ENCODE measurements around a stretch of chr5.

DNA sequence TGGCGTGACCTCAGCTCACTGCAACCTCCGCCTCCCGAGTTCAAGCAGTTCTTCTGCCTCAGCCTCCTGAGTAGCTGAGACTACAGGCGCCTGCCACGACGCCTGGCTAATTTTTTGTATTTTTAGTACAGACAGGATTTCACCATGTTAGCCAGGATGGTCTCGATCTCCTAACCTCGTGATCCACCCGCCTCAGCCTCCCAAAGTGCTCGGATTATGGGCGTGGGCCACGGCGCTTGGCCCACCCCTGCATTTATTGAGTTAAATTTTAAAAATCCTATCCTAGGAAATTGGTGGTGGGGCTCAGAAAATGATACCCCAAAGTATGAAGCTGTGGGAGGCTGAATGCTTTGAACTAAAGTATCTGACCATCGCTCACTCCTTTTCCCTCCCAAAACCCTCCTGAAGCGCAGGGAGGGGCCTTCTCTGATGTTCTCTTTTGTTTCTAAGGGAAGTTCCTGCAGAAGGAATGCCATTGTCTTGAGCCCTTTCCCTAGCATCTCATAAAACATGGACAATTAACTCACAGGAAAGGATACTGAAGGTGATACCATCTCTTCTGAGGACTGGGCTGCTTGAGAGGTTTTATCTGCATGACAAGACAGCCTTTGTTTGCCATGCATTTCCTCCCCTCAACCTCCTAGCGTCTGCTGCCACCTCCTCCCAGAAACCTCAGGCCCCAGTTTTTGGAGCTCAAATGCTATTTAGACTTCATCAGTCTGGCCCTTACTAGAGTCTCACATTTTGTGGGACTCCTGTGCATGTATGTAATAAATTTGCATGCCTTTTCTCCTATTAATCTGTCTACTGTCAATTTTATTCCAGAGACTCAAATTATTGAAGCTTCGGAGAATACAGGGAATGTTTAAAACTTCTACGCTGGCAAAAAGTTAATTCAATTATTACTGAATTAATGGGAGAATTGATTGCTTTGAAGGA is 4.3 kb upstream of the RMND5B start:
- RRBS: no CpG with 5 or more reads among the region's 18 CpGs

DNA sequence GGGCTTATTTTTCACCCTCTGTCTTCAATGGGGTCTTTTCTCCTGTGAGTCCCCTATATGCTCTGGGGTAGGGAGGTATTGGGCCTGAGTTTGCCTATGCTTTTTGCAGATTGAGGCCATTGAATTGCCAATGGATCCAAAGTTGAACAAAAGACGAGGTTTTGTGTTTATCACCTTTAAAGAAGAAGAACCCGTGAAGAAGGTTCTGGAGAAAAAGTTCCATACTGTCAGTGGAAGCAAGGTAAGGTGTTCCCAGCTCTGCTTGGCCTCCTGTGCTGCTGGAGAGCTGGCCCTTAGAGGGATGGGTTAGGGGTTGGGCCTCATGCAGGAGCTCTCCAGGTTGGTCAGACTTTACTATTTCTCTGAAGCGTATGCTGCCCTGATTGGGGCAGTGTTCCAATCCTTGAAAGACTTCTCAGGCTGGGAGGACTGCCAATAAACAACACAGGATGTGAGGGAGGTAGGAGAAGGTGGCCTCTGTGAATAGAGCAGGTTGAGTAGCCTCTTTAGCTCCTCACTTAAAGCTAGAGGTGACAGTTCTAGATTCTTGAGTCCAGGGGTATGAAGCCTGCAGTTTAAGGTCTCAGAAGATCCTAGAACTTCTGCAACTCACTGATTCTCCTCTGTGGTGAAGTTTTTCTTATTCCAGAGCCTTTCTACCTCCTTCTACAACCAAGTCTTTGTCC is 2.8 kb downstream of the HNRNPAB start:
- RRBS: no CpG with 5 or more reads among the region's 3 CpGs

DNA sequence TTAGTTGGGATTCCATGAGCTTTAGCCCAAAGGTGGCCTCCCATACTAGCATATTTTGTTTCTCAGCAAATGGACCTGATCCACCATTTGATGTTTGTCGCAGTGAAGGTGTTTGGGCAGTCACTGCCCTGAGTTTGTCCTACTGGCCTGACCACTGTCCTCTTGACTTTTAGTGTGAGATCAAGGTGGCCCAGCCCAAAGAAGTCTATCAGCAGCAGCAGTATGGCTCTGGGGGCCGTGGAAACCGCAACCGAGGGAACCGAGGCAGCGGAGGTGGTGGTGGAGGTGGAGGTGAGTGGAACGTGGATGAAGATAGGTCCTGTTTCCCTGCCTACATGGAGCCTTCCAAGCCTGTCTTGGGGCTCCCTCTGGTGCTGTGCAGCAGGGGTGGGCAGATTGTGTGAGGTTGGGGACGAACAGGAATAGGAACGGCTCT is 4.8 kb downstream of the HNRNPAB start:
- RRBS: no CpG with 5 or more reads among the region's 9 CpGs

- RRBS: no CpG with 5 or more reads among the region's 14 CpGs
Measured at GRCh38 chr5:178209593-178210338, 5.4 kb downstream of the HNRNPAB start.

- RRBS: no CpG with 5 or more reads among the region's 11 CpGs
Measured at GRCh38 chr5:178211000-178212152, 7.0 kb downstream of the HNRNPAB start.

DNA sequence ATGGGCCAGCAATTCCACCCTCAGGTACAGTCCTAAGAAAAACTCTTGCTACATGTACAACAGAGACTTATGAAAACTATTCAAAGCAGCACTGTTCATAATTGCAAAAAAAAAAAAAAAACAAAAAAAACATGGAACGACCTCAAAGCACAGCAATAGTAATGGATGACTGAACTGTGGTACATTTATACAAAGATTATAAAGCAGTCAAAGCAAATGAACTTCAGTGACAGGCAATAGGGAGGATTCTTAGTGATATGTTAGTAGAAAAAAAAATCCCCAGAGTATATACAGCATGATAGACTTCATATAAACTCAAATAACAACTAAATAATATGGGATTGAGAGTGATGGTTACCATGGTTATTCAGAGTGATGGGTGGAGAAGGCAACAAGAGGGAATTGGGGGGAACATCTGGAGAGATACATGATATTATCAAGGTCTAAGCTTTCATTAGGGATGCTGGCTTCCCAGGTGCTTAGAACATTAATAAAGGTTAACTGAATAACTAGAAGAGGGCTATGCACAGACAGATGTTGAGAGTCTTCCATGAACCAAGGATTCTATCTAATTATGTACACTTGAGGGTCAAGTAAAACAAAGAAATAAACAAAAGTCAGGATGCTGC is 11.9 kb downstream of the PHYKPL start:
- RRBS: no CpG with 5 or more reads among the region's 1 CpG

DNA sequence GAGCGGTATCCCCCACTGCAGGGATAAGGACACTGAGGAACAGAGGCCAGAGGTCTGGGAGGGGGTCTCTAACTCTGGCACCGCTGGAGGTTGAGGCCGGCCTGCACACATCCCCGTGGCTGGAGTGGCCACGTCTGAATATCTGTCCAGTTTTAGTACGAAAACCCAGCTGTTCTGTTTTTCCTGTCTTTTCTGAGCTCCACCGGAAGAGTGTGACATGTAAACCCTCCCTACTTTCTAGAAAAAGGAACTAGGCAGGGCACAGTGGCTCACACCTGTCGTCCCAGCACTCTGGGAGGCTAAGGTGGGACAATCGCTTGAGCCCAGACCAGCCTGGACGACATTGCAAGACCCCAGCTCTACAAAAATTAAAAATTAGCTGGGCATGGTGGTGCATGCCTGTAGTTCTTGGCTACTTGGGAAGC is 8.1 kb upstream of the PHYKPL start:
- RRBS: no CpG with 5 or more reads among the region's 10 CpGs

DNA sequence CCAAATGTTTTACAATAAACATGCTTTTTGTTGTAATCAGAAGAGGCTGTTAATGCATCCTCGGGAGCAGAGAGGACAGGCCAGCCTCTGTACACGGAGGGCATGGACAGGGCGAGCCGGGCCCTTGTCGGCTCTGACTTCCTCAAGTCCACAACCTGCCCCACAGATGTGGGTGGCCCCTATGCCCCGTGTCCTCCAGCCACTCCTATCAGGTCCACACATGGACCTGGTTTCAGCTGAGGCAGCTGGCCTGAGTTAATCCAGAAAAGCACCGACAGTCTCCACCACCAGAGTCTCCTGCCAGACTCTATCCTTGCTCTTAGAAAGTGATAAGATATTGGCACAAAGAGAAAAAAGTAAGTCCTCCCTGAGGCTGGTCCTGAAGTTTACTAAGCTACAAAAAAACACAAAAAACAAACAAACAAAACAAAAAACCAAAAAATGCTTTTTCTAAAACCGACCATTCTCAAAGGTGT is 52.4 kb upstream of the PHYKPL start:
- RRBS: no CpG with 5 or more reads among the region's 8 CpGs

GRCh38 chr5:178591099-178591392 is 853 bp upstream of the COL23A1 start:
- RRBS: no CpG with 5 or more reads among the region's 3 CpGs

DNA sequence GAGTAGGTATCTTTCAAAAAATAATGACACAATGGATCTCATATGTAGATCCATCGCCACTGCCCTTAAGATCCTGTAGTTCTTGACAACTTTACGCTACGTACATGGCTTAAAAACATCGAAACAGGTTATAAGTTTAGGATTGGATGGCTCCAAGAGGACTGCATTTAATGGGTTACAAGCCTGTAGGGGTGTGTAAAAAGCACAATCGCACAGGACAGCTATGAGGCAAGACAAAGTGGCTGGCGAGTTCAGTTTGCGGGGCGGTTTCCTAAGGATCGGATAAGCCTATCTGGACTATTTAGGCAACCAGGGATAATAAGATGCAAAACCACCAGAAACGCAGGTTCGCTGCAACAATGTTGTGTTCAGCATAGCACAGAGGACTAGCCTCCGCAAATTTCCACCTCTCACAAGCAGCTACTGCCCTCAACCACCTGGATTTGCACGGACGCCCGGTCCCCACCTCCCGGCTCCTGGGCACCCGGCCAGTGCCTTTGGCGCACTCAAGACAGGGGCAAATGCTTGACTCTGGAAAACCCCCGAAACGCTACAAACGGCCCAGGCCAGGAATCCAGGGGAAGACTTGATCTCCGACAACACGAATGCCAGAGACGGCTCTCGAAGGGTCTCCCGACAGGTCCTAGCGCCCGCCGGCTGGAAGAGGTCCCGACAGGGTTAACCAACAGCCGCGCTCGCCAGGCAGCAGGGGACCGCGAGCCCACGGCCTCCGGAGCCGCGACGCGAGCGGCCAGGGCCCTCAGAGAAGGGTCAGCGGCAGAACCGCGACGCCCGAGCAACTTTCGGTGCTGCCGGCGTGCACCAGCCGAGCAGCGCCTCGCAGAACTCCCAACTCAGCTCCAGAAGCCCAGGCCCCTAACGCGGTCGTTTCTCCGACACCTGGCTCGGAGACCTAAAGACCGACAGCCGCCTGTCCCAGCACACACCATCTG is 590 bp downstream of the CLK4 start:
- RRBS: 1% methylated on average over 17 of the region's 60 CpGs

DNA sequence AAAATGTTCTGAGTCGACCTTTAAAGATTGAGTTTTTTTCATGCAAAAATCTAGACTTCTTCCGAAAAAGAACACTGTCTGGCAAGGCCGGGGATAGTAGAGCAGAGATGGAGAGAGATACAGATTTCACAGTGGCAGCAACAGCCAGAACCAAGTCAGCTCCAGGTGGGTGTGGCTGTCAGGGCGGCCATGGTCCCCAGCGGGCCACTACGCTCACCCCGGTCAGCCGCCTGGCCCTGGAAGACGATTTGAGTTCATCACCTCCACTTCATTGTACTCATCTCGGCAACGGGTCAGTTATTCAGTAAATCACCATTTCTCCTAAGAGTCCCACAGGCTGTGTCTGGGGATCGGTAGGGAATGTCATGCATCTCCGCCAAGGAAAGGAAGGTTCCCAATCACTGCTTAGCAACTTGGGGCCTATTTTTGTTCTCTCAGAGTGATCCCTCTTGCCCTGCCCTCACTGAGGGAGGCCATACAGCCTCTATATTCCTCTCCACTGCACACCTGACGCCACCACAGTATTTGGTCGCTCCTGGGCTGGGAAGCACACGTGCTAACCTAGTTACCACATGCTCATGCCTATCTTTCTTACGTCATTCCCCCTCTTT is 53.1 kb downstream of the ZNF354C start:
- RRBS: no CpG with 5 or more reads among the region's 17 CpGs

DNA sequence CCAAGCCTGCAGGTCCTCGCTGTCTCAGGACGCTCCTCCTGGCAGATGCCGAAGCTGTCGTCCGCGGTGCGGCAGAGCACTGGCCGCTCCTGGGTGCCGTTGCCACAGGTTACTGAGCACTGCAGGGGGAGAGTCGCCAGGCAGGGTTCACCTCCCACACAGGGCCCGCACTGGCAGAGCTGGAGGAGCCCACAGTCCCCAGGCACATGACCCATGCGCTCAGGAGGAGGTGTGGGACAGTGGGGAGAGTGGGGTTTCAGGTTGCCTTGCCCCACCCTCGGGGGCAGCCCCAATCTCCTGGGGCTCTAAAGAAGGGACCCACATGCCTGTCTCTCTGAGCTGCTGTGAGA is 62.5 kb downstream of the ZNF354C start:
- RRBS: no CpG with 5 or more reads among the region's 13 CpGs

DNA sequence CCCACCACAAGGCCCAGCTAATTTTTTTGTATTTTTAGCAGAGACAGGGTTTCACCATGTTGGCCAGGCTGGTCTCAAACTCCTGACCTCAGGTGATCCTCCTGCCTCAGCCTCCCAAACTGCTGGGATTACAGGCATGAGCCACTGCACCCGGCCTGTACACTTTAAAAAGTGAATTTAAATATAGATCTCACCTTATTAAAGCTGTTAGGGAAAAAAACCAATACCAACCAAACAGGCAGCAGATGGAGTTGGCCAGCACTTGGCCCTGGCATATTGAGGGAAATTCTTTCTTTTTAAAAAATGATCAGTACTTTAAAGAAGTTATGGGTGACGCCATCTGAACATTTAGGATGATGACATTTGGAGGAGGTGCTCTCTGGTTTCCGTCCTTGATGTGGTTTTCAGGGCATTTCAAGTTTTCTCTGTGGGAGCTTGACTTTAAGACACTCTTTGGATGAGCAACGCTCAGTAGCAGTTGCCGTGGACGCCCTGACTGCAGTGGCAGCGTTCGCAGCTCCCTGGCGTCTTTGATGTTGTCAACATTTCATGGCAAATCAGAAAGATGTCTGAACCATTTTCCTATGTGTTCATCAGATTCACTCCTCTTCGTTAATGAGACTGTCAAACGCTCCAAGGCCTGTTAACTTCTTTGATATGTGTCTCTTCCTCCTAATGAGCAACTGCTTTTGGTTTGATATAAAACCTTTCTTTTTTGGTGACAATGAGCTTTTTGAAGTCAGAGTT is 86.0 kb downstream of the ZNF354C start:
- RRBS: no CpG with 5 or more reads among the region's 11 CpGs

DNA sequence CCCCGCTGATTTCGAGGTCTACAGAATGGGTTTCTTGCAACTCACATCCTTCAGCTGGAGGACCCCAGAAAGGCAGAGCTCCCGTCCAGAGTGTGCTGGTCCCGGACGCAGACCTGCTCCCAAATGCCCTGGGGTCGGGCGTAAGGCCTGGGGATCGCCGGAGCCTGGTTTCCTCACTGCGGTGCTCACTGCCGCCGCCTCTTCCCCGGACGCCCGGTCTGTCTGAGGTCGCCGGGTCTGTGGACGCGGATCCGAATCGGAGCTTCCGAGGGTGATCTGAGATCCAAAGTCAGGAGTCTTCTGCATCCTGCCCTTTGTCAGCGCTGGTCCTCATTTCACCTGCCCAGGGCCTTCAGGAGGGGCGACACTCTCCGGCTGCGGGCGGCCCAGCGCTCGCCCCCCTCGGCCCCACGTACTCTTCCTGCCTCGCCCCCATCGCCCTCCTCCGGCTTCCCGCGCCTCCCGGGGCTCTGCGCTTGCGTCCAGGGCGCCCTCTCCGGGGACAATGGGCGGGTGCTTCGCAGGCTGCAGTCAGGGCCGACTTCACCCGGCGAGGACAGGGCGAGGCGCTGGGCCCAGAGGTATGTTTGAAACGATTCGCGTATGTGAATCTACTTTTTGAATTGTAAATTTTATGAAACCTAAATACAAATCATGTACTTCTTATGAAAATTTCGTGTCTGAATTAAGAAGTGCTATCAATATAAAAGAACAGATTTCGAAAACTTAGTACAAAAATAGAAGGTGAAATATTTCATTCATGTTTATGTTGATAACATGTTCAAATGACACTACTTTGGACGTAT is 19.8 kb upstream of the RUFY1 start:
- RRBS: 7% methylated on average over 24 of the region's 54 CpGs

- RRBS: no CpG with 5 or more reads among the region's 8 CpGs
Measured at GRCh38 chr5:179572442-179572865, 22.1 kb downstream of the RUFY1 start.

GRCh38 chr5:179618513-179618893 is 5.0 kb downstream of the HNRNPH1 start:
- RRBS: no CpG with 5 or more reads among the region's 2 CpGs

- RRBS: no CpG with 5 or more reads among the region's 15 CpGs
Measured at GRCh38 chr5:179621157-179622143, 2.0 kb downstream of the HNRNPH1 start.

DNA sequence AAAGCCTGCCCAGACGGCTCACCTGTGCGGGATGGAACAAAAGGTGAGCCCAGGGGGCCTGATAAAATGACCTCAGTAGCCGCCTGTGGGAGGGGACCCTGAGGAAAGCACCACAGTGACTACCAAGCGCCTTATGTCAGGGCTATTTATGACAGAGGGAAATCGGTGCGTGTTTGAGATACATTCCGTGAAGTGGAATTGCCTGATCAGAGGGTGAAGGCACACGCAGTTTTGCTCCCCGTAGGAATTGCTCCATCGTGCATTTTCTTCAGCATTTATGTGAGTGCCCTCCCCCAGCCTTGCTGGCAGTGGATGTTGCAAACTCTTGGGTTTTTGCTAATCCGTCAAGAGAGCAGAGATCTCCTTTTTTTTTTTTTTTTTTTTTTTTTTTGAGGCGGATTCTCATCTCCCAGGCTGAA is 22.4 kb downstream of the CBY3 start:
- RRBS: no CpG with 5 or more reads among the region's 12 CpGs

DNA sequence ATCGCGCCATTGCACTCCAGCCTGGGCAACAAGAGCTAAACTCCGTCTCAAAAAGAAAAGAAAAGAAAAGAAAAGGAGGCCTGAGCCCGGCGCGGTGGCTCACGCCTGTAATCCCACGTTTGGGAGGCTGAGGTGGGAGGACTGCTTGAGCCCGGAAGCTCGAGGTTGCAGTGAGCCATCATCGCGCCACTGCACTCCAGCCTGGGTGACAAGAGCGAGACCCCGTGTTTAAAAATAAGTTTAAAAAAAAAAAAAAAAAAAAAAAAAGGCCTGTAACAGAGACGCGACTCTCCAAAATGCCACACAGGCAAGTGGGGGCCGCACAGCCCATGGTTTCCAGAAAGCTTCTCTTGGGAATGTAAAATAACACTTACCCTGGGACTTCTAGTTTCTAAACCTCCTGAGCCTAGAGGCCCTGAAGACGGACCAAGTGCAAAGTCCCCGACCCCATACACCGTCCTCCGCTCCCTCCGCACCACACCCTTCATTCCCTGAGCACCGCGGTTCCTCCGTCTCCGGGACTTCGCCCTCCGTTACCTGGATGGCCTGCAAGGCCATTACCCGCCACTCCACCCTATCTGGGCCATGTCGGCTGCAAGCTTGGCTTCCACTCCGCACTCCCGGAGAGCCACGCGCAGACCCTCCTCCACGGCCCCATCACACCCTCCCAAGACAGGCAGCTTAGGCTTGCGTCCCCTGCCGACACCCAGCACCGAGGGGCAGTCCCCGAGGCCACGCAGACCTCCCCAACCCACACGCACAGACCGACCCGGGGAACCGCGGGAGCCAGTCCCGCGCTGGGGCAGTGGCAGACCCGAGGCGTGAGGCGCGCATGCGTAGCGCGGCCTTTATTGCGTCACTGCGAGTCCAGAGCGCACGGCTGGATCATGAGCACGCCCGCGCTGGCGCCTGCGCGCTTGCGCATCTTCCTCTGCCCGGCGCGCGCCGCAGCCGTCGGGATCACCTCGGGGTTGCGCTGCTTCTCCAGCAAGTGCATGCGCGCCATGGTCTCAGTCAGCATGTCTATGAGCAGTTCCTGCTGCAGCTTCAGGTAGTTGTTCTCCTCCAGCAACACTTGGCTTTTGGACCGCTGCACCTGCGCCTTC is 2.8 kb downstream of the CBY3 start:
- RRBS: 32% methylated on average over 11 of the region's 78 CpGs

DNA sequence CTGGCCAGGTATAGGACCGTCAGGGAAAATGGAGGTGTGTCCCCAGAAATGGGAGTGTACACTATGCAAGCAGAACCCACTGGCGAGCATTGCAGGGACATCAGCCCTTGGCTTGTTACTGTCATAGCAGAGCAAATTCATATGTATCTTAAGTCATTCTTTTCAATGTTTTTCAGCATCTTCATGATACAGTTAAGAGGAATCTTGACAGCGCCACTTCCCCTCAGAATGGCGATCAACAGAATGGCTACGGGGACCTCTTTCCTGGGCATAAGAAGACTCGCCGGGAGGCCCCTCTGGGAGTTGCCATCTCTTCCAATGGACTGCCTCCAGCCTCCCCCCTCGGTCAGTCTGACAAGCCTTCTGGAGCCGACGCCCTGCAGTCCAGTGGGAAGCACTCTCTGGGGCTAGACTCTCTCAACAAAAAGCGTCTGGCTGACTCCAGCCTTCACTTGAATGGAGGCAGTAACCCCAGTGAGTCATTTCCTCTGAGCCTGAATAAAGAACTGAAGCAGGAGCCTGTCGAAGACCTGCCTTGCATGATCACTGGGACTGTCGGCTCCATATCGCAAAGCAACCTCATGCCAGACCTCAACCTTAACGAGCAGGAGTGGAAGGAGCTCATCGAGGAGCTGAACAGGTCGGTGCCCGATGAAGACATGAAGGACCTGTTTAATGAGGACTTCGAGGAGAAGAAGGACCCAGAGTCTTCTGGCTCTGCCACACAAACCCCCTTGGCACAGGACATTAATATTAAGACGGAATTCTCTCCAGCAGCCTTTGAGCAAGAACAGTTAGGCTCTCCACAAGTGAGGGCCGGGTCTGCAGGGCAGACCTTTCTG is 28.4 kb upstream of the LTC4S start:
- RRBS: no CpG with 5 or more reads among the region's 21 CpGs